REH cell (cell line): ENCODE results near the genes SLC12A6 and AQR.

DNA sequence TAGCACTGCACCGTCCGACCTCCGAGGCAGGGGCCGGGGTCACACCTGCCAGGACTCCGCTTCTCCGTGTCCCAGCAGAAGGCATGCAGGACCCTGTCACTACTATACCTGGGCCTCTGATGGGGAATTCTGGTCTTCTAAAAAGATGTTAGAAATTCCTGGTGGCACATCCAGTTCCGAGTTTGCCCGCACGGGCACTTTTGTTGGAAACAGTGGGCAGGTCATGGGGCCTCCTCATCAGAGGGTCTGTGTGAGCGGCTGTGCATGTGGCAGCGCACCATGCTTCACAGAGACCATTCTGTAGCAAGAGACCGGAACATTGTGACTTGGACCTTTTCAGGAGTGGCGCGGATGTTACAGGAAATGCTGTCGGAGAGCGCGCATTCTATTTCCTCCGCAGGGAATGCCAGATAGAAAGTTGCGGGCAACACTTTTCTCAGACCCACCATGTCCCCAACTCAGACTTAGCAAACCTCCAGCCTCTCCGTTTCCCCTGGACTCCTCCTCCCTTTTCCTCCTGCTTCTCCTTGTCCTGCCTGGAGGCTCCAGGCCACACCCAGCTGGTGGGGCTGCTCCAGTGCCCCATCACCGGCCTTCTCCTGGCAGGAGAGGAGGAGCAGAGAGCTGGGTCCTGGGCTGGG is 46.5 kb downstream of the KLF13 start:
- PRO-cap: no peak

GRCh38 chr15:31447999-31448455 is 121.4 kb downstream of the KLF13 start:
- PRO-cap: no peak

- PRO-cap: no peak
These were observed 156.6 kb downstream of the KLF13 start for GRCh38 chr15:31482847-31484033.

GRCh38 chr15:31869490-31870326 is 765 bp downstream of the OTUD7A start:
- PRO-cap: no peak

DNA sequence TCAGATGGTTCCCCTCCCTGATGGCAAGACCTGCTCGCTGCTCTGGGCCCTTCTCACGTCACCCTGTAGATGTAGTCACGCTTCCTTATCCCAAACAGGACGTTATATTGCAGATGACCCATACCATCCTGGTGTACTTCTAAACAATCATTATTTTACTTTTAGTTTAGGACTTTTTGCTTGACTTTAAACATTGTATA is 715 bp upstream of the OTUD7A start:
- PRO-cap: unidirectional peak, minus-strand start at position 73 of the sequence

- PRO-cap: no peak
These were observed 34.5 kb upstream of the OTUD7A start for GRCh38 chr15:31904987-31905400.

DNA sequence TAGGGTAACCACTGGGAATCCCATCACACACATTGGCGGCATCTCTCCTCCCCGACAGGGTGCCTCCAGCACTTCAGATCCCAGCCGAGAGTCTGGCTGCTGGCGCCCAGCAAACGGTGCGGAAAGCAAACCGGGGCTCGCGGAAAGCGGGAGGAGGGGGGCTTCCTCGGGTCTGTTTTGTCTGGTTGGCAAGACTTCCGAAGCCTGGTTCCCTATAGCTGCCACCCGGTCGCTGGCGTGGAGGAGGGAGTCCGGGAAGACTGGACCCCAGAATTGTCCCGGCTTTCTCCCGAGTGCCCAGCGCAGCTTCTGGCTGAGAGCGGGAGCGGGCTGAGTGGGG is 486 bp upstream of the CHRNA7 start:
- PRO-cap: no peak

- PRO-cap: no peak
These were observed 673 bp downstream of the ARHGAP11A start for GRCh38 chr15:32615969-32616384.

DNA sequence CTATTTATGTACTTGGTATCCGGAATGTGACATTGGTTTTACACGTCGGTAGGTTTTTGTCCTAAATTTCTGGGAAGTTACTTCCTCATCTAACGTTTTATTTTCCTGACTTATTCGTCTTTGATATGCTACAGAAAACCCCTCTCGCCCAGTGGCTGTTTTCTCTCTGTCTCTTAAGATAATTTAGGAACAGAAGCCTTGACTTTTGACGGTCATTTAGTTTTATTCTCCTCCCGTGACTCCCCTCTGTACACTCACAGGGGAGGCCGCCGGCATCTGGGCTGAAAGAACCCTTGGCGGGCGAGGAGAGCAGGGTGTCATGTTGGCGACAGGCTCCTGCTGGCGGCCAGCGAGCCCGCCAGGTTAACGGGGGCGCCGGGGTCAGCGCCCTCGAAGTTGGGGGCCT is 738 bp upstream of the GREM1 start:
- PRO-cap: no peak

DNA sequence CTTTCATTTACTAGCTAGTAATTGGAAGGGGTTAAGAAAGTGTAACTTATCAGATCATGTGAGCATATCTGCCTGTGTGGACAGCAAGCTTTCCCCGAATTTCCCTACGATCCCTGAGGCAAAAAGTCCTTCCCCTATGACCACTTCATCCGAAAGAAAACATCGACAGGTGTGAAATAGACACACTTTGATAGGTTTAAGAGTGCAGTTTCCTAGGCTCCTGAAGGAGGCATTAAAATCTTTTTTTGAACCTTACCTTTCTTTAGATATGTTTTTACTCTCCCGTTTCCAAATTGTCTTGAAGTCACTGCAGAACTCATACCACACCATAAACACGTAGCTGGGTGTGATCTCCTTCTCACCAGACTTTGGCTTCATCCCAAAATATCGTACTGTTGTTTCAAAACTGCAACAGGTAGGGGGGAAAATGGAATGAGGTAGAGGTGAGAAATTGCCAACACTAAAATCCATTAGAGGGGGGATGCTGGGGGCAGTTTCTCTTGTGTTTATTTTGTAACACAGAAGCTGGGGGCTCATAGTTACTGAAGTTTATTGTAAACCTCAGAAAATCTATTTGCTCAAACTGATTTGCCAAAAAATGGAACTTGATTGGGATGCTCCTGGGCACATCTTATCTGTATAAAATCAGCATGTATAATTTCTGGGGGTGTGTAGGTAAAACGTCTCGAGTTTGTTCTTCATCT is 80.9 kb downstream of the GREM1 start:
- PRO-cap: no peak

DNA sequence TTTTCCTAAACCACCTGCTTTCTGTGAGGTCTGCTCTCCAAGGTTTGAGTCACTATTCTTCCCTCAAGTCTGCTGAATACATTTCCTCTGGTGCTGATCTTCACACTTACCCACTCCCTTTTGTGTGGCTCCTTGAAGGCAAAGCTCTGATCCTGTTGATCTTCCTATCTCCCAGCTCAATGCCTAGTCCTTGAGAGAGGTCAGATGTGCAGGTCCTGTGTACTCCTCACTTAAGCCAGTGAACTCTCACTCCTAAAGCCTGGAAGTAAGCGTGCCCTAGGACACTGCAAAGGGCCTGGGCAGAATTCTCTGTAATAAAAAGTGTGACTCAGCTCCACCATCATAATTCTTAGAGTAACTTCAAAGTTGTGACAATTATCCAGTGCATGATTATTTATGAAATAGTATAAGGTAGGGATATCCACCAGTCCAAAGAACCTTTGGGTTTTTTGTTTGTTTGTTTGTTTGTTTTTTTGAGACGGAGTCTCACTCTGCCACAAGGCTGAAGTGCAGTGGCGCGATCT is 112.0 kb upstream of the CHRM5 start:
- PRO-cap: no peak

GRCh38 chr15:33867437-33867967 is 100.8 kb upstream of the CHRM5 start:
- PRO-cap: no peak

GRCh38 chr15:34337598-34338452 is at the start of gene SLC12A6:
TSS of gene SLC12A6 (minus strand) at chr15:34337781.
- PRO-cap: bidirectional peak, plus-strand start at chr15:34337768, minus-strand start at chr15:34338057

DNA sequence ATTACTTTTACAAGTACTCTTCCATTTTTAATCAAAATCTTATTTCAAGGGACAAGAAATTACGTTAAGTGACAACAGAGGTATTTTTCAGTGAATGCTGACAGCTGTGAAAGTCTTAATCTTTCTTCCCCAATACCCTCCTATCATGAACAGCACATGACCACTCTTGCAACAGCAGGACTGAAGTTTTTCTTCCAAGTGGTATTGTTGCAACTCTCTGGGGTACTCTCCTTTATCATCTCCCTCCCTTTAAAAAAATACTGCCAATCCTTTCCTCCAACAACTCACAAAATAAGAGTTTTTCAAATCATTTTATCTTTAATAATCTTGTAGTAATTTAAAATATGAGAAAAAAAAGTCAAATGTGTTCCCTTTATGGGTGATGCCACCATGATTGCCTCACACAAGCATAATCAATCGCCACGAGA is 1.5 kb downstream of the NOP10 start:
- PRO-cap: no peak

DNA sequence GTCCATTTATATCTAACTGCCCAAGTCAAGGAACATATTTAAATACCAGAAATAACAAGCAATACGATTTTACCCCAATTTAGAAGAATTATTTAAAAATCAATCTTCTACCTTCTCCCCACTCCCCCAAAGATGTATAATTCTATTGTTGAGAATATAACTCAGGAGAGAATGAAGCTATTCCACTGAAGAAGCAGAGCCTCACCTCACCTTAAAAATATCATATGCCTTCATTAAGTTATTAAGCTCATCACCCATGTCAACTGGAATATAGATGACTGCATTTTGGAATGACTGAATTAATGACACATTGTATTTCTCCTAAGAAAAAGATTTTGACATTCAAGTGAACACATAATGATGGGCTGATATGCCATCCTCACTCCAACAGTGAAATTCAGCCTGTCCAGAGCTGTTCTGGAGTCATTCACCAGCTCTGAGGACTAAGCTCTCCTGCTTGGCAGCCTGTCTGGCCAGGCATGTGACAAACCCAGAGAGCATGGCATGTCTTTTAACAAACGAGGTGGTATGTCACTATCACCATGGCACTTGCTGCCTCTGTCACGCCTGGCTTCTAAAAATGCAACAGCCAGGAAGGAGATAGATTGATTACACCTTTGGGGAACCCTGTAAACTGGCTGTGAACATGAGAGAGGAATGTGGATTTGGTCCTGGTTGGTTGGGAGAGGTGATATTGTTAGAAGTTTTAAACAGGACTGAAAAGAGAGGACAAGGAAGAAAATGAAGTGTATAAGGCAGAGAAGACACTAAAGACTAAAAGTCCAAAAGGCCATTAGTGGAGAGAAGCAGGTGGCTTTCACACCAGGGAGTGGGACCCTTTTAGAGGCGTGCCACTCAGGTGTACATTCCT is 1.5 kb downstream of the ACTC1 start:
- PRO-cap: no peak

DNA sequence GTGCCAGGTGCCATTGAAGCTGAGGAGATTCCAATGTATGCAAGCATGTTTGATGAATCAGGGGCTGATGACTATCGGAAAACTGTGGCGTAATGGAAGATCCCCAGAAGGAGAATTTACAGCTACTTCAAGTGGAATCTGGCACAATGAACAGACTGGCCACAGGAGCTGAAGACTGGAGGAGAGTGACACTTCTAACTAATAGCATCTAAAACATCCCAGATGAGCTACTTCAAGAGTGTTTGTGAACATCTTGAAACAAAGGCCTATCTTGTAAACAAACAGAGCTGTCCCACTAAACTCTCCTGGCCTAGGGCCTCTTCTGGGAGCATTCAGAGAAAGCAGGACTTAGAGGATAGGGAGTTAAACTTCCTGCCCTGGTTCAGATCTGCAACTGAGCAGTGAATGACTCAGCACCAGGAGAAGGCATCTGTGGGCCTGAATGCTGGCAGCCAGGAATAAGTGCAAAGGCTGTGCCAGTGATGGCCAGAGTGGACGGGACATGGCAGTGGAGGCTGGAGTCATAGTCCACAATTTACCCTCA is 15.3 kb upstream of the ACTC1 start:
- PRO-cap: no peak

- PRO-cap: no peak
These were observed 59.7 kb upstream of the ACTC1 start for GRCh38 chr15:34855079-34855452.

DNA sequence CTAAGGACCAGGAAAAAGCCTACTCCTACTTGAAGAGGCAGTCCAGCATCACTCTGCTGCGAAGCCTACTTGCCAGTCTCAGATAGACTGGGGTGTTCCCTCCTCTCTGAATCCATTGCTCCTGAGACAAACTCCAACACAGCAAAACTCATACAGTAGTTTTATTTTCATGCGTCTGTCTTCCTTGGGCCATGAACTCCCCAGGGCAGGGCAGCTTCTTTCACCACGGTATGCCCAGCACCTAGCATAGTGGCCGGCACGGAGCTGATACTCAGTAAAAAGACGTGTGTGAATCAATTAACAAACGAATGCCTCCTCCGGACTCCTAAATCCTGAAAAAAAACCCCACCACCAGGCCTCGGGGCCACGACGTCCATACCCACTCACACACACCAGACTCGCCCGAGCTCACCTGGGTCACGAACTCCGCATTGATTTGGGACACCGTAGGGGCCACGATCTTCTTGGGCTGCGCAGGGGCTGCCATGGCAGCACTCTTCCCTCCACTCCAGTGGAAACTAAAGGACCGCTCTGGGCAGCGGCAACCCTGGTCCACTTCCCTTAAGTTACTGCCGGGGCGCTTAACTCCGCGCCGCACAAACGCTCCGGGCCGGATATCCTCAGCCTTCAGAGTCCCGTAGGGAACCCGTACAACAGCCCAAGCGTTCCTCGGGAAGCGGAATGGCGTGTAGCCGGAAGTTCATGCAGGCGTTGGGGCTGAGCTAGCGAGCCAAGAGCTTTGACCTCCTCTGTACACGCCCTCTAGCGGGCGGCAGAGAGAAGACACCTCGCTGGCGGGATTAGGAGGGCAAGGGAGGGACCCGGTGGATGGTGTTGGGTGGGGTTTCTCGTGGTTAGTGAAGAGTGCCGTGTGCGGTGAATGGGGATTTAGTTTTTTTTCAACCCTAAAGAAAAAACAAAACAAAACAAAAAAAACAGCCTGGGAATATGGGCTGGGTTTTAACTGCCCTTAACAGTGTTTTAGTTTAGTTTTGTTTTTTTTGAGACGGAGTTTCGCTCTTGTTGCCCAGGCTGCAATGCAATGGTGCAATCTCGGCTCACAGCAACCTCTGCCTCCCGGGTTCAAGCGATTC is at the start of gene AQR:
TSS of gene AQR (minus strand) at position 616 of the 1,094 bp plus-strand sequence.
- PRO-cap: bidirectional peak, plus-strand start at position 831 of the sequence, minus-strand start at position 571 of the sequence

DNA sequence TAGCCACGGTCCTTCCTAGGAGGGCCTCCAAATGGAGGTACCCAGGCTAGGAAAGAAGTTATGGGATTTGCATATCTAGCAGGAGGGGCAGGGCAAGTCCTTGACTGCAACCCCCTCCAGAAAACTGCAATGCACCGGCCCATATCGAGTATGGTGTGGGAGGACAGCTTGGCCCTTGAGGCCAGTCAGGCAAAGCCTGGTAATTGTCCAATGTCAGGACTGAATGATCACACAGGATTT is 1.4 kb downstream of the ZNF770 start:
- PRO-cap: no peak

DNA sequence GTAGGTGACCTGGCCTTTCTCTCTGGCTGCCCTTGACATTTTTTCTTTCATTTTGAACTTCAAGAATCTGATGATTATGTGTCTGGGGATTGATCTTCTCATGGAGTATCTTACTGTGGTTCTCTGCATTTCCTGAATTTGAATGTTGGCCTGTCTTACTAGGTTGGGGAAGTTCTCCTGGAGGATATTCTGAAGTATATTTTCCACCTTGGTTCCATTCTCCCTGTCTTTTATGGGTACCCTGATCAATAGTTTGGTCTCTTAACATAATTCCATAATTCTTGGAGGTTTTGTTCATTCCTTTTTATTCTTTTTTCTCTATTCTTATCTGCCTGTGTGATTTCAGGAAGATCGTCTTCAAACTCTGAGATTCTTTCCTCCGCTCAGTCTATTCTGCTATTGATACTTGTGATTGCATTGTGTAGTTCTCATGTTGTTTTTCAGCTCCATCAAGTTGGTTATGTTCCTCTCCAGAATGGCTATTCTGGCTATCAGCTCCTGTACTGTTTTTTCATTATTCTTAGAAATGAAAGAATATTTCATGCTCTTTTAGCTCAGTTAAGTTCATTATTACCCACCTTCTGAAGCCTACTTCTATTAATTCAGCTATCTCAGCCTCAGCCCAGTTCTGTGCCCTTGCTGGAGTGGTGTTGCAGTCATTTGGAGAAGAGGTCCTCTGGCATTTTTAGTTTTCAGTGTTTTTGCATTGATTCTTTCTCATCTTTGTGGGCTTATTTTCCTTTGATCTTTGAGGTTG is 205.0 kb downstream of the DPH6 start:
- PRO-cap: no peak